Measurements from ENCODE around the genes USP40, UGT1A8 and UGT1A1.

- PRO-cap: no peak
Measured at GRCh38 chr2:233270227-233270704, 18.8 kb downstream of the ATG16L1 start.

DNA sequence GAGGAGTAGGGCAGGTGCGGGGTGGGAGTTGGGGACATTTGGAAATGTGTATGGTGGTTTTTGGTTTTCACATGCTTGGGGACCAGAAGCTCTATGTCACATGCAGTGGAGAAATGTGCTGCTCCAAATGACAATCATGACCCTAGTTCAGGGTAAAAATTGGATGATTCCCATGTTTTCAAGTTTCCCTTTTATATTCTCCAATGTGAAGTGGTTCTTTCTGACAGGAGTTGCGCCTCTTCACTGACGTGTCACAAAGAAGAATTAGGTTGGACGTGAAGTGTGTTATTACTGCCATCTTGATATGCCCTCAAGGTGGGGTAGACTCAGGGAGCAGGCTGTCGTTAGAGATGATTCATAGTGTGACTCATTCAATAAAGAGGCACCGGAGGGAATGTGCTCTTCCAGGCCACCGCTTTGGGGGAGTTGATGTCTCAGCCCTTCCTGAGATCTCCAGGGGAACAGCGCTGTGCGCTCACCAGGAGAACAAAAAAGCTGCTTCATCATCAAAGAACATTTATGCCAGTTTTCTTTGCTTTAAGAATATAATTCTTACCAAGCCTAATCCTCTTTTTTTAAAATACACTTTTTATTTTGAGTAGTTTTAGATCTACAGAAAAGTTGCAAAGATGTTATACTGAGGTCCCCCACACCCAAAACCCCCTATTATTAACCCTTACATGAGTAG is 3.6 kb upstream of the DGKD start:
- PRO-cap: no peak

GRCh38 chr2:233365833-233366759 is 11.8 kb downstream of the DGKD start:
- PRO-cap: no peak

GRCh38 chr2:233418487-233419550 is 64.5 kb downstream of the DGKD start:
- PRO-cap: no peak

DNA sequence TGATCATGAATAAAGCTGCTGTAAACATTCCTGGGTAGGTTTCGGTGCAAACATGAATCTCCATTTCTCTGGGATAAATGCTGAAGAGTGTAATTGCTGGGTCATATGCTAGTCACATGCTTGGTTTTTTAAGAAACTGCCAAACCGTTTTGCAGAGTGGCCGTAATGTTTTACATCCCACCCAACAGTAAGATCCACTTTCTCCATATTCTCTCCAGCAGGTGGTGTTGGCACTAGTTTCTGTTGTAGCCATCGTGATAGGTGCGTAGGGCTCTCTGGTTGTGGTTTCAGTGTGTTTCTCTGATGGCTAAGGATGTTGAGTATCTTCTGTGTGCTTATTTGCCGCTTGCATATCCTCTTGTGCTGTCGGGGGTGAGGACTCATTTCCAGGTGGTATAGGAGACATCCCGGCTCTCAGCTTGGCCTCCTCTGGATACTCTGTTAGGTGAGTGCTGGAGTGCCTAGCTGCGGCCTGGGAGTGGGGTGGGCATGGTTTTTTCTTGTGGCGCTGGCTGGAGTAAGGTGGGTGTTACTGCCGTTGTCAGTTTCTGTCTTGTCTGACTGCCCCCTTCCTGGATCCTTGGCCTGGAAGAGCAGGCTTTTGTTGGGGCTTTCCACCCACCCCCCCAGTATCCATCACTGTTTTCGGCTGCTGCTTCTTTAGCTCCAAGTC is 69.0 kb downstream of the DGKD start:
- PRO-cap: no peak

DNA sequence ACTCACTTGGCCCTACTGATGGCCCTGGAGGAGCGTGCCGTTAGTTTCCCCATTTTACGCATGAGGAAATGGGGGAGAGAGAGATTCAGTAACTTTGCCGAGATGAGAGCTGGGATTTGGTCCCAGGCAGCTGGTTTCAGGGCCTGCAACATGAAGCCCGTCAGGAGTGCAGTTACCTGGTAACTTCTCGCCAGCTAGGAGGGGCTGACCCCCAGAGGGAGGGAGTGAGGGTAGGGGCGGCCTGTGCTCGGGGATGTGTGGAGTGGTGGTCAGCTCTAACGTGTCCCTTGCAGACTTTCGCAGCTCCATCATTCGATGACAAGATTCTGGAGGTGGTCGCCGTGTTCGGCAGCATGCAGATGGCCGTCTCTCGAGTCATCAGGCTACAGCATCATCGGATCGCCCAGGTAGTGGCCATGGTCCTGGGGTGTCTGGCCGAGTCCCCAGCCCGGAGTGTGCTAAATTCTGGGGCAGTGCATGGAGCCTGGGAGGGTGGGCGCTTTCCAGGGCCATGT is 103.8 kb downstream of the DGKD start:
- PRO-cap: no peak

DNA sequence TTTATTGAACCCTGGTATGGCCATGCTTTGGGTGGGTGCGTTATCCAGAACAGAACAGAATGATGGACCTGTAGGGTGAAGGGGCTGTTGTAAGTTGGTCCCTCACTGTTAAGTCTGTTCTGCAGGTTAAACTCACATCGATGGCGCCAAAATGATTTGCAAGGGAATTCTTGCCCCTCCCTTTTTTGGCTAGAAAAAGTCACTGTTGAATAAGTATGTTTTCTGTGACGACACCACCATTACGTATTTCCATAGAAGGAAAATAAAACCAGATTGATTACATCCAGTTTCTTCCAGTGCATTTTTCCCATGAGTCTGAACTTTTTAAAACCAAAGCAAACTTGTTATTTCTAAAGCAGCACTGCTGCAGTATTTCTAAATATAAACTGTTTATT is 91.9 kb downstream of the USP40 start:
- PRO-cap: no peak

DNA sequence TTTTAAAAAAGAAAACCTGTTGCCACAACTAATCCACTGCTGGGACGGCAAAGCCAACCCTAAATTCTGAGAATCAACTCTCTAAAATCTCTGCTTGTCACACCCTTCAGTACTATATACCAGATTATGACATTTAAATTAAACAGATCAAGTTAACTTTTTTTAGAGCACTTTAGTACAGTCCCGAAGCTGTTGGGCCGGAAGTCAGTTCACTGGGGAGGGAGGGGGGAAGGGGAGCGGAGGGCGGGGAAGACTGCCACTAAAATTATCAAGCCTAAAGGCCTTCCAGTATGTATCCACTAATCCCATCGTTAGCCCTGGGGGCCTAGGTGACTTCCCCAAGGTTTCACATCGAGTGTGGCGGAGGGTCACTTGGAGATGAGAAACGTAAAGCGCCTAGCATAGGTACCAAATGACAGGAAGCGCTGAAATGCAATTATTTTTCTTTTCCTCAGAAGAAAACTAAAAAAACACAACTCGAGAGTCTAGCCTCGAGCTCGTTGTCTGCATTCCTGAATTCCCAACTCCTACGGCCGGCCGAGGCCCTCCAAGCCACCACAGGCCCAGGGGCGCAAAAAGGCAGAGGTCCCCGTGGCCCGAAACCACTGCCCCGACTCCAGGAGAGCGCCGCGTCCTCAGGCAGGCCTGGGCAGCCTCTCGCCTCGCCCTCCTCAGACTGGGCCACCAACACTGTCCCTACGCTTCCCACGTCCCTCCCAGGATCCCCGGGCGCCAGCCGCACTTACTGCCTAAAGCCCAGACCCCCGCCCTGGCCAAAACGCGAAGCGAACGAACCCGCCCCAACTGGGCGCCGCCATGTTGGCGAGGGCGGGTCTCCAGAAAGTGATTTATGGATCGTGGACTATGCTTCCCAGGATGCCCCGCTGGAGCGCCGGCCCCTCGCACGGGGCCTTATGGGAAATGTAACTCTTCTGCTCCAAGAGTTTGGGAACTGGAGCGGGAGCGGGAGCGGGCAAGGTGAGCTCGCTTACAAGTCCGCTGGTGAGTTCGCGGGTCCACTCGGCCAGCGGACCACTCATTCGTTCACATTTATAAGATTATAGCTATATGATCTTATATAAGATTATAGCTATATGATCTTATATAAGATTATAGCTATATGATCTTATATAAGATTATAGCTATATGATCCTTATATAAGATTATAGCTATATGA is at the start of gene USP40:
TSS of gene USP40 (minus strand) at position 845 of the 1,177 bp plus-strand sequence.
- PRO-cap: bidirectional peak, plus-strand start at position 955 of the sequence, minus-strand start at position 771 of the sequence

DNA sequence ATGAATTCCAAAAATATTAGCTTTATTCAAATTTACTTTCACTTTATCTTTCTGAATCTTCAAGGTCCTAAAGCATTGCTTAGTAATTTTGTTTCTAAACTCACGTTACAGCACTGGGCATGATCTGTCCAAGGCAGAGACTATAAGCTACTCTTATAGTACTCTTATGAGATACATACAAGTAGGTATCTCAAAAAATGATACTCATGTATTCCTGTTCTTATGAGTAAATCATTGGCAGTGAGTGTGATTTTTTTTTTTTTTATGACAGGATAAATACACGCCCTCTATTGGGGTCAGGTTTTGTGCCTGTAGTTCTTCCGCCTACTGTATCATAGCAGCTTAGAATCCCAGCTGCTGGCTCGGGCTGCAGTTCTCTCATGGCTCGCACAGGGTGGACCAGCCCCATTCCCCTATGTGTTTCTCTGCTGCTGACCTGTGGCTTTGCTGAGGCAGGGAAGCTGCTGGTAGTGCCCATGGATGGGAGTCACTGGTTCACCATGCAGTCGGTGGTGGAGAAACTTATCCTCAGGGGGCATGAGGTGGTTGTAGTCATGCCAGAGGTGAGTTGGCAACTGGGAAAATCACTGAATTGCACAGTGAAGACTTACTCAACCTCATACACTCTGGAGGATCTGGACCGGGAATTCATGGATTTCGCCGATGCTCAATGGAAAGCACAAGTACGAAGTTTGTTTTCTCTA is at the start of gene UGT1A8:
TSS of gene UGT1A8 (plus strand) at position 306 of the 704 bp plus-strand sequence.
- PRO-cap: no peak

- PRO-cap: no peak
Measured at GRCh38 chr2:233754946-233755603, 5.0 kb upstream of the UGT1A1 start.

GRCh38 chr2:233759981-233760669 is at the start of gene UGT1A1:
TSS of gene UGT1A1 (plus strand) at chr2:233760270.
- PRO-cap: no peak

GRCh38 chr2:234001232-234001635 is 49.3 kb upstream of the SPP2 start:
- PRO-cap: no peak

DNA sequence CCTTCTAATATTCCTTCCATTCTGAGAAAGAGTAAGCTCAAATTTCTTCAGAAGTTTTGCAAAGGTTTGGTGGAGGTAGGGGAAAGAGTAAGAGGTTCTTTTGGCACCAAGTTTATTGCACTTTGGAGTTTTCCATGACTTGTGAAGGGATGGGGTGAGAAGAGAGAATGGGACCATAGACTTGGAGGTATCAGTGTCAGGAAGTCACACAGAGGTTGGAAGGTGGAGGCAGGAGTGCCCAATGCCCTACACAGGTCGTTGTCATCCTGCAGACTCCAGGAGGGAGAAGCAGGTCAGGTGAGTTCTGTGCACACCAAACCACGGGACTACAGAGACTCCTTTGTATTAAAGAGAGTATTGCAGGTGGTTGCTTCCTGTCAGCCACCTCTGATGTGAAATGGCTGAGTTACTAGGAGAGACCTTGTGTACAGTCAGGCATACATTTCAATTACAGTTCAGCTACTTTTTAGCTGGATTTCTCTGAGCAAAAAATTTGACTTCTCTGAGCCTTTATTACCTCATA is 51.5 kb downstream of the SPP2 start:
- PRO-cap: no peak

DNA sequence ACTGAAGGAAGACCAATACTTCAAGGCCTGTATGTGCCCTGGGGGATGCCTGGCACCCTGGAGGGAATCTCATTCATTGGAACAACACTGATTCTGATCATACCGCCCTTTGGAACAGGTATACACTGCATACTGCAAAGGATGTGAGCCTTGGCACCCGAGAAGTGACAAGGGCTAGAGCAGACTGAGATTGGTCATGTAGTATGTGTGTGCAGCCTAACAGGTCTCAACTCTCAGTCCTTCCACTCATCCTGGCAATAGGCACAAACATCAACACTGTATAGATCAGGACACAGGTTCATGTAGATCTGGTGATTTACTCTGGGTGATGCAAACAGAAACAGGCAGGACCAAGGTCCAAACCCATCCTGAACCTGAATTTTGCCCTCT is 151.3 kb downstream of the SPP2 start:
- PRO-cap: unidirectional peak, plus-strand start at position 149 of the sequence

GRCh38 chr2:234459494-234459992 is 37.3 kb downstream of the ARL4C start:
- PRO-cap: no peak

DNA sequence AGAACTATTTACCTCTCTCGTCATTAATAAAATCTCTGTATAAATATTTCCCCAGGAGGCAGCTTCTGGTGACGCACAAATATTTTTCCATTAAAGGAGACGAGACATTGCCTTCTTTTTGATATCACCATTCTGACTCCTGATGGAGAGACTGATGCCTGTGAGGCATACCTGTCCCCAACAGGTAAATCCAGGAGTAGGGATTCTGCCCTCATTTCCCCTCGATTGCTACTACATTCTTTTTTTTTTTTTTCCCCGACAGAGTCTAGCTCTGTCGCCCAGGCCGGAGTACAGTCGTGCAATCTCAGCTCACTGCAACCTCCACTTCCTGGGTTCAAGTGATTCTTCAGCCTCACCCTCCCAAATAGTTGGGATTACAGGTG is 137.1 kb upstream of the ARL4C start:
- PRO-cap: no peak

DNA sequence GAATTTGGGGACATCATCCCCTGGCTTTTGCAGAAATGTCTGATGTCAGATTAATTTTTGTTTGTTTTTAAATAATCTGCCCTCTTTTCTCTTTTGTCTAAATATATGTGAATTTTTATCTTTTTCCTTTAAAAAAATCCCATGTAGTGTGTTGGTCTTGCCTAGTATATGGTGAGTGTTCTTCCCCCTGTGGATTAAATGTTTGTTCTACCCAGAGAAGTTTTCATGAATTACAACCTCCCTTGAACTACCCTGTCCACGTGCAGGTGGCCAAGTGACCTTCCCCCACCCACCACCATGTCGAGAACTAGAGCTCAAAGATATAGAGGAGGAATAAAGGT is 192.0 kb upstream of the ARL4C start:
- PRO-cap: no peak

- PRO-cap: no peak
Measured at GRCh38 chr2:234769734-234770423, 181.9 kb upstream of the SH3BP4 start.

DNA sequence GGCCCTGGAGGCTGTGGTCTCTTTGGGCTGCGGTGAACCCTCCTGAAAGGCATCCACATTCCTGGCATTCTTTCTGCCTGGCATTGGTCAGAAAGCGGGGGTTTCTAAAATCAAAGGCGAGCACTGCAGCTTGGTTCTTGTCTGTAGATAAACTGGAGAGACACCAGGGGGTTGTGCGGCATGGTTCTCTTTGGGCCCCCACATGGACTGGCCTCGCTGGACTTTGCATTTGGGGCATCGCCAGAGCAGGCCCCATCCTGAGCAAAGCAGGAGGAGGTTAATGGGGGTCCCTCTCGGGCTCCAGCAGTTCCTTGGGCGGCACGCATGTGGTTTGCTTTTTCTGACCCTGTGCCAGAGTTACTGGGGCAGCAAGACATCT is 44.8 kb downstream of the SH3BP4 start:
- PRO-cap: no peak

- PRO-cap: no peak
Measured at GRCh38 chr2:234999639-235000439, 48.0 kb downstream of the SH3BP4 start.